SUDHL5 (cell line): Measurements from ENCODE around the genes CSMD2 and GJB4.

DNA sequence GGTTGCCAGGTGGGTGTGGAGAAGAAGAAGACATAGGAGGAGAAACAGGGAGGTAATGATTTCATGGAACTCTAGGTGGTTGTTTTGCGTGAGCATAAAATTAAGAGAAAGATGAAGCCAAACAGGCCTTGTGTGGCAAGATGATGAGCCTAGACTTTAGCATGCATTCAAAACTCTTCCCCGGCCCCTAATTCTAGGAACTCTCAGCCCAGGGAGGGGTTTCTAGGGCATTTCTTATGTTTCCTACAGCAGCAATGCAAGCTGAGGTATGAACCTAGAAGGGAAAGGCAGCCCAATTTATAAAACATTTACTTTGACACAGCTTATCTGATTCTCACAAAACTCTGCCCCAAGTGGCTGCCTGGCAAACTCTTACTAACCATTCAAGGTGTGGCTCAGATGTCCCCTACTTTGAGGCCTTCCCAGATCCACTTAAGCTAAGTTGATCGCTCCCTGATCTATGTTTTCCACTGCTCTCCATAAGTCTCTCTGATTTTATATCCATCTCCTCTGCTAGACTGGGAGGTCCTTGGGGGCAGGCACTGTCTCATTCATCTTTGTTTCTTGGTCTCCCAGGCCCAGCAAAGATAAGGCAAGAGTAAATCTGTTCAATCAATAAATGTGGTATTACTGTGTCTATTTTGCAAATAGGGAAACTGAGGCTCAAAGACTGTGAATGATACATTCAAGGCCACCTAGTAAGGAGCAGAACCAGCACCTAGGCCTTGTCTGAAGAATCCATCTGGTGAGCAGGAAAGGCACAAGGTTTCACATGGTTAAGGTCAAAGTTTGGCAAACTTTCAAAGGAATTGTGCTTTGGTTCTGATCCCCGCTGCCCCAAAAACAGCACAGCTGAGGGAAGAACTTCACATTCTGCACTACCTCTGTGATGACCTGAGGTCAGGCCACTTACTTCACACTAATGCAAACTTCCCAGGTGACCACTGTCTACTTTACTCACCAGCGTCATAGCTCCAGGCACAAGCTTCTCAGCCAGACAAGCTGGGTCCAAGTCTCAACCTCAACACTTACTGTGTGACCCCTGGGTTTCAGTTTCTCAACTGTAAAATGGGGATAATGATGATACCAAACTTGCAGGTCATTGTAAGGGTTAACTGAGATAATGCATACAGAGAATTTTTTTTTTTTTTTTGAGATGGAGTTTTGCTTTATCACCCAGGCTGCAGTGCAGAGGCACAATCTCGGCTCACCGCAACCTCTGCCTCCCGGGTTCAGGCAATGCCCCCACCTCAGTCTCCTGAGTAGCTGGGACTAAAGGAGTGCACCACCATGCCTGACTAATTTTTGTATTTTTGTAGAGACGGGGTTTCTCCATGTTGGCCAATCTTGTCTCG, 35.1 kb downstream of the AK2 start:
- PRO-cap = no peak

- PRO-cap = no peak
Observed at GRCh38 chr1:33007019-33008114, 29.3 kb downstream of the AK2 start.

- PRO-cap = no peak
Observed at GRCh38 chr1:33265142-33265894, 9.0 kb downstream of the ZNF362 start.

DNA sequence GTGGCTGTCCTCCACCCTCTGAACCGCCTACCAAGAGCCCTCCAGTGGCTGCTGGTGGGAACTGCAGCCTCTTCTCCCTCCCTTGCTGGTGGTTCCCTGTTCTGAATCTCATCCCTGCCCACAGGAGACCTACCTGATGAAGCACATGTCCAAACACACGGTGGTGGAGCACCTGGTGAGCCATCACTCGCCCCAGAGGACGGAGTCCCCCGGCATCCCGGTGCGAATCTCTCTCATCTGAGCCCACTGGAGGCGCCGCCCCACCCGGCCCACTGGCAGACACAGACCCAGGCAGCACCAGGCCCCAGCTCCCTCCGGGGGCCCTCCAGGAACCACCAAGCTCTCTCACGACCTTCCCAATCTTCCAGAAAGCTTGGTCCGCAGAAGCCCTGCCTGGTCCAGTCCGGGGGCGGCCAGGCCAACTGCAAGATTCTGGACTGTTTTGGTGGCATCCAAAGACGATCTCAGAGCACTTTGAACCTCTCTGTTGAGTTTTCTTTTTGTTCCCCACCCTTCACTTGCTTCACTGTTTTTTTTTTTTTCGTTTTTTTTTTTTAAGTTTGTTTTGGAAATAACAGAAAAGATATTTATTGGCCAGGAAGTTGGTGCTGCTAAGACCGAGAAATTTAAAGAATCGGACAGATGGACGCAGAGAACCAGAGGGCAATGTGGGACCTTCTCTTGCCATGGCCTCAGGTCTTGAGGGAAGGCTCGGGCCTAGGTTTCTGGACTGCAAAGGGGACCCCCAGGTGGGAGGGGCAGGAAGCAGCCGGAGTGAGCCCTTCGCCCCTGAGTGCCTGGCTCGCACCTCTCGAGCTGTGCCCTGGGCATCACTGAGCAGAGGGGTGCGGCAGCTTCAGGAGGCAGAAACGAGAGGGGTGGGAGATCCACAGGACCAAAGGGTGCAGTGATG, 21.8 kb downstream of the A3GALT2 start:
- PRO-cap = no peak

- PRO-cap = no peak
Observed at GRCh38 chr1:33334736-33335575, 14.1 kb upstream of the A3GALT2 start.

GRCh38 chr1:33337917-33338415, 17.1 kb upstream of the A3GALT2 start:
- PRO-cap = no peak

GRCh38 chr1:33345127-33345969, 24.4 kb upstream of the A3GALT2 start:
- PRO-cap = no peak

- PRO-cap = no peak
Observed at GRCh38 chr1:33348174-33348570, 27.3 kb upstream of the A3GALT2 start.

DNA sequence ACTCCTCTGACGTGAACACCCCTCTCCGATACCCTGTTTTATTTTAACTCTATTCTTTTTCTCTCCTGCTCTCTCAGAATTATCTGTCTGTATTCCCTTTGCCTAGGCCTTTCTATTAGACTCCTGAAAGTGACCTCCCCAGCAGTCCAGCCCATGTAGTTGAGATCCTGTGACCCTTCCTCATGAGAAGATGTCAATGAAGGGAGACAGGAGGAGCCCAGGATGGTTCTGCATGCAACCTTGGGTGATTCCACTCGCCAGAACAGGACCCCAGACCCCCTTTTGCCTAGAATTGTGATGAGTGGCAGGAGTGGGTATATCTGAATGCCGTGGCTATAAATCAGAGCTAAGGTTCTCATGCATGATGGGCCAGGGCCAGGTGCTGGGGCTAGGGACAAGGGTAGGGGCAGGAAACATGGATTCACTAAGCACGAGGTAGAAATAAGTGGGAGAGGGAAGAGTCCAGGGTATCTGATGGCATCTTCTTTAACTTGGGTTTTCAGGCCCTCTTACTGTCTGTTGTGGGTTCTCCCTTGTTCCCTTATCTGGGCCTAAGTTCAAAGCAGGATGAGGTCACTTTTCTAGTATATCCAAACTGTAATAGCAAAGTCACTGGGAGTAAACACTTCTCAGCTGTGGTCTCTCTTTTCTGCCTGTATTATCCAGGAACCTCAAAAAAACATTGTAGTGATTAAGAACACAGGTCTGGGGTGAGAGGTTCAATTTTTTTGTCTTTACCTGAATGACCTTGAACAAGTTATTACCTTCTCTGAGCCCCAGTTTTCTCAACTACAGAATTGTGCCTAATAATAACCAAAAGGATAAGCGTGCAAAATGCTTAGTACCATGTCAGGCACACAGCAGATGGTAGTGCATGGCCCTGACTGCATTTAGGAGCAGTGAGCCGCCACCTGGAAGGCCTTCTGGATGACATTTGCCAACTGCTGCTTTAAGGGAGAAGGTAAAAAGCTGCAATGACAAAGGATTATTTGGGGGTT, 53.4 kb upstream of the A3GALT2 start:
- PRO-cap = no peak

- PRO-cap = no peak
Observed at GRCh38 chr1:33655290-33655960, 183.0 kb downstream of the ZSCAN20 start.

- PRO-cap = no peak
Observed at GRCh38 chr1:33902891-33903201, 39.0 kb downstream of the HMGB4 start.

- PRO-cap = no peak
Observed at GRCh38 chr1:34164630-34165487, at the start of gene CSMD2. Gene CSMD2, minus strand, starts transcription at chr1:34165230.

DNA sequence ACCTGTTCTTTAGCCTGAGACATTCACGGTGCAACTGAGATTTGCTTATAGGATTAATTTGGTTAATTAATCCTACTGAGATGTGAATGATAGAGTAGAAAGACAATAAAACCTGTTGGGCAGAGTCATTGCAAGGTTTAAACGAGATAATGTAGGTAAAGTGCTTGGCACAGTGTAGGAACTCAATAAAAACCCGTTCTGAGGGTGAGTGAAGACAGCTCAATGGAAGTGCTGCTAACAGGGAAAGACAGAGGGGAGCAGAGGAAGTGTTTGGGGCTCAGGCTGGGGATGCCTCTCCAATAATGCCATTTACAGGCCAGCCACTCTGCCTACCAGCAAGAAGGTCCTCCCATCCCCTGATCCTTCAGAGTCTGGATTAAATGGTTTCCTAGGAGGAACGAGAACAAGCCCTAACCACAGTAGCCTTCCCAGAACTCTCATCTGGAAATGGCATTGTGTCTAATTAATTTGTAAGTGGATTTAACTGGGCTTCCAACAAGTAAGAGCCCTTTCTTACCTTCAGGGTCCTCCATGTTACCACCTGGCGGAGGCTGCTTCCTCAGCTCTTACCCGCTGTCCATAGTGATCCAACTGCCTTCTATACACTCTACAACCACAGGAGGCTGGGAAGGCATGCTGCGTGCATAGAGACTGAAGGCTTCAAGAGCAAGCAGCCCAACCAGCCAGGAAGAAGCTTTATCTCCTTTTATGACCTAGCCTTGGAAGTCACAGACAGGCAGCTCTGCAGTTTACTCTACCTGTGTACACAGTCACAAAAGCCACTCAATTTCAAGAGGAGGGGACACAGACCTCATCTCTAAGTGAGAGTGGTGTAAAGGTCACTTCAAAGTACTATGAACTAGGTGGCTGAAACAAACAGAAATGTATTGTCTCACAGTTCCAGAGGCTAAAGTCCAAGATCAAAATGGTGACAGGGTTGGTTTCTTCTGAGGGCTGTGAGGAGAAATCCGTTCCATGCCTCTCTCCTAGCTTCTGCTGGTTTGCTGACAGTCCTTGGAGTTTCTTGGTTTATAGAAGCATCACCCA, 69.9 kb upstream of the GJB5 start:
- PRO-cap = no peak

- PRO-cap = no peak
Observed at GRCh38 chr1:34742680-34743156, 12.1 kb upstream of the GJB5 start.

- PRO-cap = no peak
Observed at GRCh38 chr1:34759367-34759859, at the start of gene GJB4. Gene GJB4, plus strand, starts transcription at chr1:34759740.

- PRO-cap = no peak
Observed at GRCh38 chr1:35177347-35177733, 15.6 kb downstream of the SFPQ start.

DNA sequence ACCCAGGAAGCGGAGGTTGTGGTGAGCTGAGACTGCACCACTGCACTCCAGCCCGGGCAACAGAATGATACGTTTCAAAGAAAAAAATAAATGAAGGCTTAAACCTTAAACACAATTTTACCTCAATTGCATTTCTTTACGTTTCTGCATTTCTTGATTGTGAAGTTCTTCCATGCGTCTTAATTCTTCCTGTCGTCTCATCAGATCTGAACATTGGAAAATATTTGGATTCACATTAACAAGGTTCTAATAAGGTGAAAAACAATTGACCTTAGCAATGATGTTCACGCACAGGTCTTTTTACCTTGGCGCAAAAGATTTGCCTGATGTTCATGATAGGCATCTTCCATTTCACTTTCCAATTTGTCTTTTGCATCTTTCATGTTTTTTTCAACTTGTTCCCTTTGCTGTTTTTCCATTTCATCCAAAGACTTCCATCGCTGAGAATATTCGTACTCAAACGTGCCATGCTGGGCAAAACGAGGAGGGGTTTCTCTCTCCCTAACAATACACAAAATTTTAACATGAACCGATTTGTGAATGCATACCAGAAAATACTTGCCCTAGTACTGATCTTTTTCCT, 4.0 kb downstream of the SFPQ start:
- PRO-cap = no peak

DNA sequence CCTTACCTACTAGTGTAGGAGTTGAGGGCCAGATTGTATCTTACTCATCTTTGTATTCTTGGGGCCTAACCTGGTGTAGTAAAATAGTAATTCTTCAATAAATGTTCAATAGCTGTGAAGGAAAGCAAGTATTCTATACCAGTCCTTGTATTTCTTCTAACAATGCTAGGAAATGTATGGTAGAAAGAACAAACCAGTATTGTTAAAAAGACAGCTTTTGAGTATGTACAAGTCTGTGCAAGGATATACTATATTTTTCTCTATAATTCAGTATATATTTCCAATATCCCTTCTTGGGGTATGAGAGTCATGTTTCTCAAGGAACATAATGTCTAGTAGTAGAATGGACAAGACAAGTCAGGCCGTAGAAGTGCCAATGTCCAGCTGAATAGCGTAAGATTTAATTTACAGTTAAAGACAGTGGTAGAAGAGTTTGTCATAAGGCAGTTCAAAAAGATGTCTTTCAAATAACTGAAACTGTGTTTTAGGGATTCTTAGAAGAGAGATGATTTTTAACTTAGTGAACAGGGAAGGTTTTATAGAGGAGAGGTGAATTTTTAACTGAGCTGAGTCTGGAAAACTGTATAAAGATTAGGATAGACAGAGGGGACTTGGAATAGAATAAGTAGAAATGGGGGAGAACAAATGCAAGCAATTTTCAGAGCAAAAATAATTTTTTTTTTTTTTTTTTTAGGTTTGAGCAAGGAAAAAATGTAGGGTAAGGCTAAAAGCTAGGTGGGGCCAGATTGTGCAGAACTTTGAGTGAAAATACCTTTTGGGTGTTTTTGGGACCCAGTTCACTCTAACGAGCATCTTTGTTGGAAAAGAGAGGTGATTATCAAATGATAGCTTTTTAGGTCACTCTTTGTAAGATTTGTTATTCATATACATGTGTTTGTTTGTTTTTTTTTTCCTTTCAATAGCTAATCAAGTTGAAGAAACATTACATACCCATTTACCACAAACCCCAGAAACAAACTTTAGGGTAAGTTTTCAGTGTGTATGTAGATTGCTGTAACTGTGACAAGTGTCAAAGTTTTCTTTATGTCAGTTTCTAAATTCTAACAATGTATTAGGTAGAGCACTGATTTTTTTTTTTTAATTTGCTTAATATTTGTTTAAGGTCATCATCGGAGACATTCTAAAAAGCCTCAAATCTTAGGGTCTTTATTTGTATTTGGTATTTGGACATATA, 92.2 kb downstream of the ZMYM4 start:
- PRO-cap = no peak

- PRO-cap = no peak
Observed at GRCh38 chr1:35554854-35555347, 2.3 kb downstream of the KIAA0319L start.

- PRO-cap = bidirectional peak, plus-strand start at chr1:35808318, minus-strand start at chr1:35808317; unidirectional peak, minus-strand start at chr1:35808814
Observed at GRCh38 chr1:35808258-35808960, 593 bp downstream of the AGO4 start.